Body of pancreas (tissue), 2 donors: ENCODE results near the gene SREBF2.

- PRO-cap: no peak
- RAMPAGE, long total RNA, 2 experiments: no peak in any of the 2 experiments
These were observed 8.2 kb upstream of the L3MBTL2 start for GRCh38 chr22:41196929-41197241.

DNA sequence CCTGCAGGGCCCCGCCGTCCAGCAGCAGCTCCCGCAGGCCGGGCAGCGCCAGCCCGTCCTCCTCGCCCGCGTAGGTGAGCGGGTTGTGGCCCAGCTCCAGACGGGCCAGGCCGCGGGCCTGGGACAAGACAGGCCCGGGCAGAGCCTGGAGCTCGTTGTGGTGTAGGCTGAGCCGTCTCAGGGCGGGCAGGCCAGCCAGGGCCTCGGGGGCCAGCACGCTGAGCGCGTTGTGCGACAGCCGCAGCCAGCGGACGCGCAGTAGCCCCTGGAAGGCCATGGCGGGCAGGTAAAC is 2.5 kb downstream of the CHADL start:
- PRO-cap: bidirectional peak, plus-strand start at position 101 of the sequence, minus-strand start outside the sequence
- RAMPAGE, long total RNA, 2 experiments: no peak in any of the 2 experiments

- PRO-cap: no peak
- RAMPAGE, long total RNA, 2 experiments: no peak in any of the 2 experiments
These were observed 16.1 kb upstream of the CHADL start for GRCh38 chr22:41256676-41257446.

DNA sequence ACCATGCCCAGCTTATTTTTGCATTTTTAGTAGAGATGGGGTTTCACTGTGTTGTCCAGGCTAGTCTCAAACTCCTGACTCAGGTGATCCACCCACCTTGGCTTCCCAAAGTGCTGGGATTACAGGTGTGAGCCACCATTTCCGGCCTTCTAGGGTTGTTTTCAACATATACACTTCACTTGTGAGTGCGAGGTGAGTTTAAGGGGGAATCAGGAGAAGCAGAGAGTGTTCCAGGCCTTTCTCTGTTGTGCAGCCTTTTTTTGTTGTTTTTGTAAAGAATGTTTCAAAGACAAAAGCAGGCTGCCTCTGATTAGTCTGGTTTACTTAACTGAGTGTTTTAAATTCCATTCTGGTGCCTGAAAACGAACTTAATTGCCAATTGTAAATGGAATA is 4.4 kb upstream of the RANGAP1 start:
- PRO-cap: no peak
- RAMPAGE, long total RNA, 2 experiments: no peak in any of the 2 experiments

- PRO-cap: no peak
- RAMPAGE, long total RNA, 2 experiments: no peak in any of the 2 experiments
These were observed 6.1 kb upstream of the ZC3H7B start for GRCh38 chr22:41295330-41295564.

- PRO-cap: no peak
- RAMPAGE, long total RNA, 2 experiments: no peak in any of the 2 experiments
These were observed 37.7 kb upstream of the TEF start for GRCh38 chr22:41344023-41344462.

DNA sequence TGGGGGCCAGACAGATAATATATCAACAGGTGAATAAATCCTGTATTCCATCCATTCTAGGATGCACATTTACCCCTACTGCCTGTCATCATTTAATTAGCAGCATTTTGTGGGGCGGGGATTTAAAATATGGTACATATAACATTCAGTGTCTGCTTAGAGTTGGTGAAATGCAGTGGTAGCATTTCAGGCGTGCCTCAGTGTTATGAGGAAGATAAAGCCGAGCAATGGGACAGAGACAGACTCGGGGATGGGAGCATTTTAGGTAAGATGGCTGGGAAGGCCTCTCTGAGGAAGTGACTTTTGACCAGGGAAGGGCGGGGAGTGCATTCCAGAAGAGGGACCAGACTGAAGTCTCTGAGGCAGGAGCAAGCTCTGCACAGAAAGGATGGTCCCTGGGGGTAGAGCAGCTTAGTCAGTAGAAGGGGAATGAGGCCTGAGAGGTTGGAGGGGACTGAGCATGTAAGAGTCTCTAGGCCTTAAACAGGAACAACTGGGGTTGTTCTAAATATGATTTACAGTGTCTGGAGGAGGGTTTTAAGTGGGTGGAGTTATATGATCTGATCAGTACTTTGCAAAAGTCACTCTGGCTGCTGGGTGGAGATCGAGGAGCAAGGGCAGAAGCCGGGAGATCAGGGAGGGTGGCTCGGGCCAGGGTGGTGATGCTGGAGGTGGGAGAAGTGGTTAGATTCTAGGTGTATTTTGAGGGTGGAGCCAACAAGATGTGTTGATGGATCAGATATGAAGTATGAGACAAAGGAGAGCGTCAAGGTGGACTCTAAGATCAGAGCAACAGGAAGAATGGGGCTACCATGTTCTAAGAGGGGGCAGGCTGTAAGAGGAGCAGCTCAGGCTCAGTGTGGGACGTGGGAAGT is 31.7 kb upstream of the TEF start:
- PRO-cap: no peak
- RAMPAGE, long total RNA, 2 experiments: no peak in any of the 2 experiments

GRCh38 chr22:41380844-41381340 is 850 bp upstream of the TEF start:
- PRO-cap: bidirectional peak, plus-strand start at chr22:41381090, minus-strand start at chr22:41381010; bidirectional peak, plus-strand start at chr22:41381532, minus-strand start at chr22:41381263
- RAMPAGE, long total RNA, 2 experiments: no peak in any of the 2 experiments

DNA sequence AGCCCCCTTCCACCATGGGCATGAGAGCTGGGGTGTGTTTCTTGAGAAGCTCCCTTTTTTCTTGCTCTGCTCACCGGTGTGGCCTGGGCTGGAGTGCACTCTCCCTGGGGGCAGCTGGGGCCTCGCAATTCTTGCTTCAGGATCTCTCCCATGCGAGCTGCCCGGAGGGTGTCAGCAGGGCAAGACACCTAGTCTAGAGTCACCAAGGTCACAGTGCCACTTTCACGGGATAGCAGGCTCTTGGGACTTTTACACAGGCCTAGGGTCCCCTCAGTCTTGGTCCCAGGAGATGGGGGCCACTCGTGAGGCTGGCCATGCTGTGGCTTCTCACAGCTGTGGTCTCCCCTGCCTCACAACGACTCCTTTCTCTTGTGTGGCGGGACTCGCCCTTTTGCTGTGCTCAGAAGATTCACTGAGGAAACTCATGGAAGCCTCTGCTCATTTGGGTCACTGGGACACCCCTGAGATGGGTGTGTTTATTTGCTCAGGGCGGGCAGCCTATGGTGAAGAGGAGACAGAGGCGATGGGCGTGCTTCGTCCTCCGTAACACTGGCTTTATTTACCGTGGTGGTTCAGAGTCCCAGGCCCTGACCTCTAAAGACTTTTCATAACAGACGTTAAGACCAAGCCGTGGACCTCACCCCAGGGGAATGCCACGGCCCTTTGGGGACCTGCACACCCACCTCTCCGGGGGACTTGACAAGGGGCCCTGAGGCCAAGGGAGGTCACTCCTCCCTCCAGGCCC is 15.4 kb downstream of the TEF start:
- PRO-cap: no peak
- RAMPAGE, long total RNA, 2 experiments: no peak in any of the 2 experiments

DNA sequence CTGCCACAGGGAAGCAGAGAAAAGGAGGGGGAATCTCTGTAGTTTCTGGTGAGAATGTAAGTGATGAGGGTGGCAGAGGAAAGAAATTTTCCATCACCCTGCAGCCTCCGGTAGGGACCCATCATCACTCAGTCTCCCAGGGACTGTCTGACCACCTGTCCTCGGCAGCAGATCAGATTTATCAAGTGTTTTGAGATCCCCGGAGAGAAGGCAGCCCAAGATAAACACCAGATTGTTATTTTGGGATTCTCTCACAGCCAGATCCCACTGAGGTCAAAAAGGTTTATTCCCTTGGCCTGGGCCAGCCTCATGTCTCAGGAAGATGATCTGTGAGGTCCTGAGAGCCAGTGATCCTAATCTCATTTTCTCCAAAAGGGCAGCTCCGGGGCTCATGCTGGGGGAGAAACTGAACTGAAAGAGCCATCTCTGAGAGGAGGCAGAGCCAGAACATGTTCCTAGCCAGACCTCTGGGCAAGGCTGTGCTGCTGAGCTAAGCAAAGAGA is 7.8 kb downstream of the TOB2 start:
- PRO-cap: no peak
- RAMPAGE, long total RNA, 2 experiments: no peak in any of the 2 experiments

GRCh38 chr22:41468046-41468566 is 386 bp downstream of the PHF5A start:
- PRO-cap: no peak
- RAMPAGE, long total RNA, 2 experiments: no peak in any of the 2 experiments

DNA sequence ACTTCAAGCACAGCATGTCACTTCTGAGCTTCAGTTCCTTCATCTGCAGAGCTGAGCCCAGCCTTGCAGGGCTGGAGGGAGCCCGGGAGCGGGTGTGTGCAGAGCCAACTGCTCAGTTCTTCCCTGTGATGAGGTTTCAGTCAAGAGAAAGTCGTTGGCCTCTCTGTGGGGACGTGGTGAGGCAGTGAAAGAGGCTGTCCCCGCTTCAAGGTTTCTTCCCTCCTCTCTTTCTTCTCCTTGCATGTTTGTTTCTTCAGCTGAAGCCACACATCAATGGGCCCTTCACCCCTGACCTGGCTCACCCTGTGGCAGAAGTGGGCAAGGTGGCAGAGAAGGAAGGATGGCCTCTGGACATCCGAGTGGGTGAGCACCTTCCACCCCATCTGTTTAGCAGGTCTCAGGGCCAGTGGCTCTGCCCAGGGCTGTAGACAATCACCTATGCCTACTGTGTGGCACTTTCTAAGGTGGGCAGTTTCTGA is 24.3 kb downstream of the POLR3H start:
- PRO-cap: no peak
- RAMPAGE, long total RNA, 2 experiments: no peak in any of the 2 experiments

DNA sequence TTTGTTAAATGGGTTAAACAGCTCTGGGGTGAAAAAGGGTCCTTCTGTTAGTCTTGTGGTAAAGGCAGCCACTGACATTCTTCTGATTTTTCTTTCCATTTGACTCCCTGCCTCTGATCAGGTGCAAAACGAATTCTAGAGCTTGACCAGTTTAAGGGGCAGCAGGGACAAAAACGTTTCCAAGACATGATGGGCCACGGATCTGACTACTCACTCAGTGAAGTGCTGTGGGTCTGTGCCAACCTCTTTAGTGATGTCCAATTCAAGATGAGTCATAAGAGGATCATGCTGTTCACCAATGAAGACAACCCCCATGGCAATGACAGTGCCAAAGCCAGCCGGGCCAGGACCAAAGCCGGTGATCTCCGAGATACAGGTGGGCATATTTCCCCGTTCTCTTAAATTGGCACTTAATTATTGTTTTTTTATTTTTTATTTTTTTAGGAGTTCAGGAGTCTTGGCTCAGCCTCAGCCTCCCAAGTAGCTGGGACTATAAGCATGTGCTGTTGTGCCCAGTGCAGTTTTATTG is 15.4 kb downstream of the XRCC6 start:
- PRO-cap: no peak
- RAMPAGE, long total RNA, 2 experiments: no peak in any of the 2 experiments

GRCh38 chr22:41673857-41674567 is 14.7 kb downstream of the SNU13 start:
- PRO-cap: no peak
- RAMPAGE, long total RNA, 2 experiments: no peak in any of the 2 experiments

DNA sequence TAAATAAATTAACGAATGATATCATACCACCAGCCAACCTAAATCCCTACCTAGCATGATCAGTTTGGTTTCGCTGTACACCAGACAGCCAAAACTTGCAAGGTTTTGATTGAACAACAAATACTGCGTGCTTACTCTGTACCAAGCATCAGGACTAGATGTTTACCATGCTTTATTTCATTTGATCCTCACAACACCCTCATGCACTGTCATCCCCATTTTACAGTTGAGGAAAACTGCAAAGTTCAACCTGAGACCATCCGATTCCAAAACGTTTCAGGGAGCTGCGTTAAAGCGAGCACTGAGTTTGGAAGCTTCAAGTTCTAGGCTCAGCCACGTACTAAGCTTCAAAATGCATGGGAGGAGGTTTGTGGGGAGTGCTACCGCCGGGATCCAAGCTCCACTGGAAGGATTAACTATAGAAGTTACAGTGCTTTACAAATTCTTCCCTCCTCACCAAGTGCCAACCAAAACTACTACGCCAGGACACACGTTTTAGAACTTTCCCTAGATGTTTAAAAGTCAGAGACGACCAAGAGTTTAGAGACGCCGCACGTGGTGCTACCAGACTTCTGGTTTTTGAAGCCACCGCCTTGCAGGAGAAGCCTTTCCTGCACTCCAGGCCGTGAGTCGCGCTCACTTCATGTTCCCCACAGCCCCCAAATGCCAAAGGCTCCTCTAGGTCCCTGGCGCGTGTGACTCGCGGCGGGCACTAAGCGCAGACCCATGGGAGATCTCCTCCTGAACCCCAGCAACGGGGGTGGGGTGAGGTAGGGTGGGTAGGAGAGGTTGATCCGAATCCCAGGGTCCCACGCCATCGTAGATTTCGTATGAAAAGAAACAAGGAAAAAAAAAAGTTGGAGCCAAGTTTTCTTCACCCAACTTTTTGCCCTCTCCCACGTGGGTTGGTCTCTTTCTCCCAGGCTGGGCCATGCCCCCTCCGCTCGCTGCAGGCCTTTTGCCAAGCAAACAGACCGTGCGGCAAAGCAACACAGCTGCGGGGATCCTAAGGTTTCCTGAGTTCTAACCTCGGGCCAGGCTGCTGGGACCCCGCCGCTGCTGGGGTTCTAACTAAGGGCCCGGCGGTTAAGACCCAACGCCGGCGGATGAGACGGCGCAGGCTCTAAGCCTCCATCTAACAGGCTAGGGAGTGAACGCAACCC is 699 bp downstream of the SNU13 start:
- PRO-cap: unidirectional peak, plus-strand start at position 968 of the sequence
- RAMPAGE, long total RNA, 2 experiments: no peak in any of the 2 experiments

DNA sequence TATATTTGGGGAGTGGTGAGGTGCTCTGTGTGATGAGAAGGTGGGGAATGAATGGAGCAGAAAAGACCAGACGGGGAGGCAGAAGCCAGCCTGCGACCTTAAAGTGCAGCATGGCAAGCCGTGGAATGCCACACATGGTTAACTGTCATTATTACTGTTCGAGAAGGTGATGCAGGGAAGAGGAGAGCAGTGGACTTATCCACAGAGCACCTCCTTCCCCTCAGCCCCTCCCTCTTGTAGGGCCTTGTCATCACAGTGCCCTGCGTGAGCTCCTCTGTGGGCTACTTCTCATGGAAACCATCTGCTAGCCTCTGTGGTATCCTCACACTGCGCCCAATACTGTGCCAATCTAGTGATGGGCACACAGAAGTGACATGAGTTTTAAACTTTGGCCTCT is 18.2 kb upstream of the CCDC134 start:
- PRO-cap: no peak
- RAMPAGE, long total RNA, 2 experiments: no peak in any of the 2 experiments

GRCh38 chr22:41832076-41833056 is 539 bp upstream of the SREBF2 start:
- PRO-cap: bidirectional peak, plus-strand start at chr22:41833133, minus-strand start at chr22:41832673
- RAMPAGE, long total RNA, 2 experiments: no peak in any of the 2 experiments

- PRO-cap: bidirectional peak, plus-strand start at chr22:41833133, minus-strand start at chr22:41832673
- RAMPAGE, long total RNA, 2 experiments: start-site peak on the plus strand in 1 of 2 experiments, at chr22:41833240-41833266 at its widest, 23 reads per replicate
These were observed at the start of gene SREBF2 for GRCh38 chr22:41833057-41833393. TSS of gene SREBF2 (plus strand) at chr22:41833105.

DNA sequence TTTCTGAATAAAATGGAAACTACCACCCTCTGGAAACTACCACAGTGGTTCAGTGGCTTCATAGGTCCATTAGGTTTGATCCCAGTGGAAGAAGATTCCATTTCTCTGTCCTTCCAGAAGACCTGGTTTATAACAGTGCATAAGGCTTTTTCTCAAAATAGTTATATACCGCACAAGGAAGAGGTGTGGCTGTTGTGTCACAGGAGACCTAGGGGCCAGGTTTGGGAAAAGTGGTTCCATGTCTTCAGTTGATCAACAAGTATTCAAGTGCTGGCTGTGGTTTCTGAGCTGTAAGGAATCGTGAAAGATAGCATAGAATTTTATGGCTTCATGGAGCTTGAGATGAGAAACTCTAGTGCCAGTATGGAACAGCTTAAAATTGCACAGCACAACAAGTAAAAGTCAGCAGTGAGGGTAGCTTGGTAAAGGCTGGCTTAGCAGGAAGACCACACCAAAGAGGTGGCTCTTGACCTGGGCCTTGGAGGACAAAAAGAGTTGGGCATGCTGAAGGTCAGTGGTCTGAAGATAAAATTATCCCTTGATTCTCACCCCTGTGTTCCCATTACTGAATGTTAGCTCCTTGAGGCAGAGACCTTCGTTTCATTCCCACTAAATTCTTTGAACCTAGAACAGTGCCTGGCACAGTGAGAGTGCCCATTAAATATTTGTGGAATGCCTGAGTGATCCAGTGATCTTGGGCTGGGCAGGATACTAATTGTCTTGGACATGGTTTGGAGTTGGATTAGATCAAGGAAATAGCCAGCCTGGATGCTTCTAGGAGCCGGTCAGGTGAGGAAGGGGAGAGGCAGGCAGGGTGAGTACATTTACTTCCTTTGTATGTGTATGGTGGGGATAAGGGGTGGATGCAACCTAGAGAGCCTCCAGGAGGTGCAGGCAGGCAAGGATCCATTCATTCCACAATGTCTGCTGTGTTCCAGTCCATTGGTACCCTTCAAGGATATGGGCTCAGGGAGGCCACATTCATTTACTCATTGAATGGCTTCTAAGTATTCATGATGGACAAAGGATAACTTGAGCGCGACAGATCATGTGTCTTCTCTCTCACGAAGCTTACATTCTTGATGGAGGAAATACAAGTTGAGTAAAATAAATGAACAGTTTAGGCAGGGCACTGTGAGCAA is 3.5 kb downstream of the SREBF2 start:
- PRO-cap: no peak
- RAMPAGE, long total RNA, 2 experiments: no peak in any of the 2 experiments

- PRO-cap: bidirectional peak, plus-strand start at chr22:42091001, minus-strand start at chr22:42090772
- RAMPAGE, long total RNA, 2 experiments: start-site peak on the plus strand in 1 of 2 experiments, at chr22:42090991-42091060 at its widest, 19 reads per replicate
These were observed 322 bp upstream of the NDUFA6 start for GRCh38 chr22:42090858-42091329.